Amniotic epithelial cell (primary cell): Measurements from ENCODE around the gene GPR55.

GRCh38 chr2:229129567-229130474 lies 141.3 kb downstream of the PID1 start:
- RRBS = no CpG with 5 or more reads among the region's 12 CpGs

GRCh38 chr2:229153077-229153746 lies 117.9 kb downstream of the PID1 start:
- RRBS = no CpG with 5 or more reads among the region's 9 CpGs

- RRBS = no CpG with 5 or more reads among the region's 10 CpGs
These were observed 69.7 kb downstream of the PID1 start for GRCh38 chr2:229201257-229201940.

- RRBS = no CpG with 5 or more reads among the region's 8 CpGs
These were observed 64.8 kb upstream of the PID1 start for GRCh38 chr2:229335771-229336378.

DNA sequence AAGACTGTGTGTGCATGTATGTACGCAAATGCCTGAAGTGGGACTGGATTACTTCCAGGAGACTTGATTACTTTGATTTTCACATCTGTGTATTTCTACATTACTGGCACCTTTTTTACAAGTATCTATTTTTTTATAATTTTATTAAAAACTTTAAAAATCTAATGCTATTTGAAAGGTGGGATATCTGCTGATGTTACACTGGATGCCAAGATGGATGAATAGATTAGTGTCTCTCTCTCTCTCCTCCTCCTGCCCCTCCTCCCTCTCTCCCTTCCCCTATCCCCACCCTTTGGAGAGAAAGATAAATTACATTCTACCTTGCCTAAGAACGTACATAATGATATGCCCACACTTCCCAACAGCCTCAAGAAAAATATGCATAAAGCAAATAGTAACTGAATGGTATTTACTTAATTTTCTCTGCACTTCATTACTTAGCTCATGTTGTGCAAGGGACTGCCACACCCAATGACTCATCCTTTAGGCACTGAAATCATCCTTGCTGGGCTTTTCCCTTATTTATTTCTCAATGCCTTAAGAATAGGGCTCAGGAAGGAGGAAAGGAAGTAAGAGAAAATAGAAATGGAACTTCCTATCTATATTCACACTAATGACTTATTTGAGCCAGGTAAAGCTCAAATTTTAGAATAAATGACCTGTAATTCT lies 137.2 kb upstream of the PID1 start:
- RRBS = no CpG with 5 or more reads among the region's 2 CpGs

DNA sequence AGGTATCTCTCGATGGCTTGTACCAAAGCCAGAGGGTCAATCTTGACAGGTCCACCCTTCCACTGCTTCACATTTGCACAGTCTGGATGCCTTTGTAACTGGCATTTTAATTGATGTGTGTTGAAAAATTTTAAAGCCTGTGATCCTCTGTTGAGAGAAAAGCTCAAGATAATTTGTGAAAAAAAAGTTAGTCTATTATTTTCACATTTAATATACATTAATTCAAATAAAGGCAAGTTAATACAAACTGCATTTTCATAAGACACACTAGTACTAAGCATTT lies 78.6 kb upstream of the DNER start:
- RRBS = no CpG with 5 or more reads among the region's 1 CpG

DNA sequence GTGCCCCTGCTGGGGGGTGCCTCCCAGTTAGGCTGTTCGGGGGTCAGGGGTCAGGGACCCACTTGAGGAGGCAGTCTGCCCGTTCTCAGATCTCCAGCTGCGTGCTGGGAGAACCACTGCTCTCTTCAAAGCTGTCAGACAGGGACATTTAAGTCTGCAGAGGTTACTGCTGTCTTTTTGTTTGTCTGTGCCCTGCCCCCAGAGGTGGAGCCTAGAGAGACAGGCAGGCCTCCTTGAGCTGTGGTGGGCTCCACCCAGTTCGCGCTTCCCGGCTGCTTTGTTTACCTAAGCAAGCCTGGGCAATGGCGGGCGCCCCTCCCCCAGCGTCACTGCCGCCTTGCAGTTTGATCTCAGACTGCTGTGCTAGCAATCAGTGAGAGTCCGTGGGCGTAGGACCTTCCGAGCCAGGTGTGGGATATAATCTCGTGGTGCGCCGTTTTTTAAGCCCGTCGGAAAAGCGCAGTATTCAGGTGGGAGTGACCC lies 14.8 kb downstream of the SP140L start:
- RRBS = no CpG with 5 or more reads among the region's 19 CpGs

DNA sequence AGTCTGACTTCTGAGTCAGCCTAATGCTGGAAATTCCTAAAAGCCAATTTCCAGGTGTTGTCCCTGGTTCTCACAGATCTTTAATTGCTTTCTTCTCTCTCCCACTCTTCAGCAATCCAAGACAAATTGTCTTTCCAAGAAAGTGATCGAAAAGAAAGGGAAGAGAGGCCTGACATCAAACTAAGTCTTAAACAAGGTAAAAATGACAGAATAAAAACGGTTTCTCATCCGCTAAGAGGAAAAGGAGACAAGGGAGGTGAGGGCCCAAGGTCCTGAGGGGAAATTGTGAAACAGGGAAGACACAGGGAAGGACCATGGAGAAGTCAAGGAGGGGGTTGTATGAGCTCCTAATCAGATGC lies 34.5 kb downstream of the SP140L start:
- RRBS = no CpG with 5 or more reads among the region's 3 CpGs

- RRBS = no CpG with 5 or more reads among the region's 5 CpGs
These were observed 33.4 kb downstream of the SP100 start for GRCh38 chr2:230449304-230449905.

DNA sequence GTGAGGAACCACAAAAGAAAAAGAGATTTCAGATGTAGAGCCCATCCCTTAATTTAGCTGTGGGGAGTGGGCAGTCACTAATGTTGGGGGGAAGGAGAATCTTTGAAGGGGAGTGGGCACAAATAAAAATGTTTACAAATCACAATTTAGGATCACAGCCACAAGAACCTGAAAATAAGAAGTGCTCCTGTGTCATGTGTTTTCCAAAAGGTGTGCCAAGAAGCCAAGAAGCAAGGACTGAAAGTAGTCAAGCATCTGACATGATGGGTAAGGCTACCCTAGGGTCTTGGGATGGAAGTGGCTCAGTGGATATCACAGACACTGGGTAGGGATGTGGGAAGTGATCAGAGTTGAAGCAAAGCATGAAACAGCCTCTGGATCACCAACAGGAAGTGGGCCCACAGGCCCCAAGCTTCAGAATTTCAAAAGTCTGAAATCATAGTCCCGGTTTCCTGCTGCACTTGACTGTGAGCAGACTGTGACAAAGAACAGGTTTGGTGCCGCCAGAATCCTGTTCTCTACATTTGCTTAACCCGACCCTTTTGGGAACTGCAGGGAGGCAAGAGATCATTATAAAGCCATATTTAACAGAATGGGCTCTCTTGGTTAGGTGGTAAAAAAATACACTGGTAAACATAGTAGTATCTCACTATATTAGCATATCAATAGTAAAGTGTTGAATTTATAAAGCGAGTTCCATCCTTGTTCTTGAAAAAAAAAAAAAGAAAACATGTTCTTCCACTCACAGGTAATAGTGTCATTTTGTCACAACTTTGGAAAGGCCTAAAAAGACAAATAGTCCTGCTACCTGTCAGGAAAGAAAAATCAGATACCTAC lies 57.4 kb downstream of the SP100 start:
- RRBS = no CpG with 5 or more reads among the region's 4 CpGs

GRCh38 chr2:230512697-230513526 lies 96.9 kb downstream of the SP100 start:
- RRBS = no CpG with 5 or more reads among the region's 5 CpGs

- RRBS = 77% methylated on average over 2 of the region's 16 CpGs
These were observed 53.6 kb upstream of the CAB39 start for GRCh38 chr2:230658674-230659789.

DNA sequence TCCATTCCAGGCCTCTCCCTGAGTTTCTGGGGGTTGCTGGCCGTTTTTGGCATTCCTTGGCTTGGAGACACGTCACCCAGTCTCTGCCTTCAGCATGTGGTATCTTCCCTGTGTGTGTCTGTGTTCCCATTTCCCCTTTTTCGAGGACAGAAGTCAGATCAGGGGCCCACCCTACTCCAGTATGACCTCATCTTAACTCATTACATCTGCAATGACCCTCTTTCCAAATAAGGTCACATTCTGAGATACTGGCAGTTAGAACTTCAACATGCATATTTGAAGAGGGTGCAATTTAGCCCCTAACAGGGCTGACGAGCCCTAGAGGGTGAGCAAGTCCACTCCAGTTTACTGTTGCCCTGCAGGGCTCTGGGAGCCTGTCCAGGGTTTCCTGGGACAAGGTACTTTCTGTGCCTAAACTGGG lies 45.4 kb upstream of the CAB39 start:
- RRBS = no CpG with 5 or more reads among the region's 4 CpGs

DNA sequence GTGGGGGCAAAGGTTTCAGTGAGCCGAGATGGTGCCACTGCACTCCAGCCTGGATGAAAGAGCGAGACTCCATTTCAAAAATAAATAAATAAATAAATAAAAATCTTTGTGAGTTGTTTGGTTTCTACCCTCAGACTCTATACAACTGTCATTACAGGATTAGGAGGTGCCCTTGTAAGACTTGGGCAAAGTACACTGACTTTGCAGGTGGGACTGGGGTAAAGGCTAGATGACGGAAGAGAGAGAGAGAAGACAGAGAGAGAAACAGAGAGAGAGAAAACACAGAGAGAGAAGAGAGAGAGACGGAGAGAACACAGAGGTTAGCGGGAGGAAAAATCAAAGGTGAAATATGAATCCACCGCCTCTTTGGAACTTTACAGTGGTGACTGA lies 25.3 kb upstream of the CAB39 start:
- RRBS = no CpG with 5 or more reads among the region's 6 CpGs

DNA sequence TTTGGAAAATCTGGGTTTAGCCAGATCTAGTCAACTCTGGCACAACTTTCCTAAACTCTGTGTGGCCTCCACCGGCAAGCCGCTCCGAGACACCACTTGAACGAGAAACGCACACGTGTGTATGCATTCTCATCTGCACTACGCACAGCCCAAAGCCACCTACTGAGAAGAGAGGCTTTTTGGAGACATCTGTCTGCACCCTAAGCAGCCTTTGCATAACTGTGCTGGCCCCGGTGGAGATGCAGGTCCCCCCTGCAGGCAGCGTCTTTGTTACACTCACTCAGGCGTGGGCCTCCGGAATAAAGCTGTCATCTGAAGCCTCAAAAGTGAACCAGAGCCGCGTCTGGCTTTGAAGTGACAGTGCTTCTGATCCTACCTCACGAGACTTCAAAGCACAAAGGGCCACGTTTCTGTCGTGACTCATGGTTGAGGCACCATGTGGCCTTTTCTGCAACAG lies 19.7 kb downstream of the GPR55 start:
- RRBS = 21% methylated on average over 4 of the region's 16 CpGs

- RRBS = no CpG with 5 or more reads among the region's 7 CpGs
These were observed at the start of gene GPR55 for GRCh38 chr2:230925109-230925557. GPR55 (minus strand) TSS chr2:230925242.

GRCh38 chr2:230987006-230987614 lies 8.8 kb upstream of the SPATA3 start:
- RRBS = 4% methylated on average over 21 of the region's 32 CpGs

GRCh38 chr2:231244758-231245550 lies 46.5 kb downstream of the ARMC9 start:
- RRBS = no CpG with 5 or more reads among the region's 19 CpGs

- RRBS = no CpG with 5 or more reads among the region's 4 CpGs
These were observed 48.4 kb upstream of the B3GNT7 start for GRCh38 chr2:231347104-231347475.